ENCODE measurements around the genes PARP12 and MKRN1.

DNA sequence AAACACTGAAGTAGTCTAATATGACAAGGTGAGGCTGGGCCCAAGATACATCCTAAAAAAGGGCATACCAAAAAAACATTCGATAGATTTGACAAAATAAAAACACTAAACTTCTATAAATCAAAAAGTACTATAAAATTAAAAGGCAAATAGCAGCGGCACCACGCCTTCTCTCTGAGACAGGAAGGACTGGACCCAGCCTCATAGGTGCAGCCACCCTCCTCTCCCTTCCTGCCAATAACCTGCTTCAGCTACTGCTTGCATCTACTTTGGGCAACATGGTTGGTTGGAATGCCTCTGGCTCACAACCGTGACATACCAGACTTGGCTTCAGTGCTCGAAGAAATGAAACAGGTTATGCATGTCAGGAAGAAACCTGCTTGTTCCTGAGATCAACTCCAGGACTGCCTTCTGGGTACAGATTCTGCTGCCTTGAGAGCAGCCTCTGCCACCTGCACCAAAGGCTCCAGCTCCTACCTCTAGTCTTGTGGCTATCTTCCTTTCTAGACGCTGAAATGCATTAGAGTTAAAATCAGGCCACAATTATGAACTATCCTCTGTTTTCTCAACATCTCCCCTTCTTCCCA, 2.1 kb downstream of the ZC3HAV1L start:
- PRO-cap = no peak

DNA sequence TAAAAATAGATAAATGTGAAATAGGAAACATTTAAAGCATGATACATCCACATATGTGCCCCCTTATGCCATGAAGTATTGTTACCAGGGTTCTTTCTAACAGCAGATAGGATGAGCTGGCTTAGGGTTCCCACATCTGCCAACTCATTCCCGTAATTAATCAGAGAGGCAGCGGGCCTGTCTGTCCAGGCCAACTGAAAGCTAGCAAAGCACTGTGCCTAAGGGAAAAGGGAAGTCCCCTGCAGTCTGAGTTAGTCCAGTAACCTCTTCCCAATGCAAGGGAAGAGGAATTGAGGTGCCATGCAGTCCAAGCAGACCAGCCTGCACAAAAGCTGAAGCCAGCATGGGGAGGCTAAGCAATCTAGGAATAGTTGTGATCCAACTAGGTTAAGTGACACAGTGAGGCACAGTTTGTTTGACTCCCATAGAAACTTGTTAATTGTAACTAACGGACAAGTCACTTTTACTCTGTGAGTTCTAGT, 18.3 kb upstream of the ZC3HAV1L start:
- PRO-cap = no peak

DNA sequence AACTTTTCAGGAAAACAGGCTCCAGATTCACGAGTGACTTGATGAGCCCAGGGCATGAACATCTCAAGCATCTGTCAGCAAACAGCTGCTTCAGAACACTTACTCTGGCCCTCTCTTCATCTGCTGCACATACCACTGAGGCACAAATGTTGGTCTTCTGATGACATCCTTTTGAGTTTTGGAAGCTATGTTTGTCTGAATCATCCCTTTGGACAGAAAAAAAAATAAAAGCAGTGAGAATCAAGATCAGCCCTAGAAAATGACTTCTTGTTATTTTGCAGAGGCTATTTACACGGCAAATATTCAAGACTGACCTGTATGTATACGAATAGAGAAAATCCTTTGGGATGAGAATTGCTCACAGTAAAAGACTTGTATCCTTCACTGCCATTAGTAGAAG, 25.1 kb upstream of the ZC3HAV1L start:
- PRO-cap = no peak

GRCh38 chr7:139075677-139076228, 33.8 kb downstream of the ZC3HAV1 start:
- PRO-cap = no peak

DNA sequence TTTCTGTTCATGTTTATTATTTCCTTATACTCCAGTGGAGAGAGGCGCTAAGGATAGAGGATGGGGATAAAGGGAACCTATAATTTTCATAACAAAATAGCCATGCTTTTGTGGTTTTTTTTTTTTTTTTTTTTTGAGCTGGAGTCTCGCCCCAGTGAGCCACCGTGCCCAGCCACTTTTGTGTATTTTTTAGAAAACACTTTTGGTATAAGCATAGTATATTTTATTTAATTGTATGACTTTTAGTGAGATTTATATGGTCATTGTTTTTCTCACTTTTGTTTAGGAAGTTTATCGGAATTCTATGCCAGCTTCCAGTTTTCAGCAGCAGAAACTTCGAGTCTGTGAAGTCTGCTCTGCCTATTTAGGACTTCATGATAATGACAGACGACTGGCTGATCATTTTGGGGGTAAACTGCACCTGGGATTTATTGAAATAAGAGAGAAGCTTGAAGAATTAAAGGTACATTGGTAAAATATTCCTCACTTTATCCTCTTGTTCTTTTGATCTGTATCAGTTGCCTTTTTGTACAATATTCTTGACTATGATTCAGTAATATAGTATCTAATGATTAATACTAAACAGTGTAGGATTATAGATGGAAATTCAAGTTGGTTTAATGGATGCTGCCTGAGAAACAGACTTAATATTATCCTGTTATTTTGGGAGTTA, 47.3 kb downstream of the LUC7L2 start:
- PRO-cap = no peak

- PRO-cap = no peak
Observed at GRCh38 chr7:139567695-139568907, 44.6 kb downstream of the CLEC2L start.

- PRO-cap = no peak
Observed at GRCh38 chr7:139655844-139656750, 121.7 kb downstream of the HIPK2 start.

DNA sequence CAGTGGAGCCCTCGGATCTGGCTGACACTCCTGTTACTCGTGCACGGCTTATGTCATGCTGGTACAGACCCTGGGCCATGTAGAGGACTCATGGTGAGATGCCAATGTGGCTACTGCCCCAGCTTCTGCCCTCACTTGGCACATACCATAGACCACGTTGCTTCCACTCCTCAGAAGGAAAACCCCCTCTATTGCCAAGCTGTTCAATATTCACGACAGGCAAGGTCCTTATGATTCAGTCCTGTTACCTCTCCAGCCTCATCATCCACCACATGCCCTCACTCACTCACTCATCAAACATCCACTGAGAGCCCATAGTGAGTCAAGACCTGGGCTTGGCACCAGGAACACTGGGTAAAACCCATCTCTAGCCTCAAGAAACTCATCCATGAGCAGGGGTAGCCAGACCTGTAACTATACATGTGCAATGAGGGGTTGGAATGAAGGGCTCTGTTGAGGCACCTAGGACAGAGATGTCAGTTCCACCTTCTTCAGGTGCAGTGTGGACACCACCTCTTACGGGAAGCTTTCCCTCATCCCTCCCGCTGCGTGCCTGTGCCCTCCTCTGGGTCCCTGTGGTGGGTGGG, 95.7 kb downstream of the HIPK2 start:
- PRO-cap = no peak

DNA sequence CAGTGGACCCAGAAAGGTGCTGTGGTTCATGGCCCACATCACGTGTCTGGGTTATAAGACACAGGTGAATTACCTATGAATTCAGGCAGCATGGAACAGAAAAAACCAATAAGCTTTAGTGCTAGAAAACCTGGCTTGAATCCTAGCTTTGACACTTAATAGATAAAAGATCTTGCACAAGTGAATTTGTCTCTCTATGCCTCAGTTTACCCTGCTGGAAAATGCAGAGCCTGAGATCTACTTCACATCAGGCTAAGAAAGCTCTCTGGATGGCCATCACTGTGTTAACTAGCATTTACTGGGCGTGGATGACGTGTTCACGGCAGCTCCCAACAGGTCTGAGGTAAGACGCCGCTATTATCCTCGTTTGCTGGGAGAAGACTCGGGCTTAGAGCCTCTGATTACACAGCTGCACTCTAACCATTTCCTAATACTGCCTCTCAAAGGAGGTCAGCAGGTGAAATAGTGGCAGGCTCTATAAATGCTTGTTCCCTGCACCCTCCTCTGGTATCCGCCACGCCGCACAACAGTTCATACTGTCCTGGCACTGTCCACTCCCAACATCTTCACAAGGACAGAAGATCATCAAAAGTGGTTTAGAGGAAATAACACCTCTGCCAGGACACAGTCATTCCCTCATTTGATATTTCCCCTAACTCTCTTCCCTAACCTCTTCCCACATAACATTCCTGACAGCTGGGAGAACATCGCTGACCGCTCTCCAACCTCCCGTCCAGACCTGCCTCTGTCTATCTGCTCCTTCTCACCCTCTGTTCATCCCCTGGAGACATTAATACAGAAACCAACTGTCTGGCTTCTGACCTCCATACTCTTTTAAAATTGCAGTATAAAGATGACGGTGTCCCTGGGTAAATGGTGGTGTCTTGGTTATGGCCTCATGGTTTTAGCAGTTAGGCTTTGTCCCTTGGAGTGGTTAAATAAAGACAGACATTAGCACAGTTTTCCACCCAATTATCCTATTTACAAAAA, 28.2 kb downstream of the HIPK2 start:
- PRO-cap = no peak

DNA sequence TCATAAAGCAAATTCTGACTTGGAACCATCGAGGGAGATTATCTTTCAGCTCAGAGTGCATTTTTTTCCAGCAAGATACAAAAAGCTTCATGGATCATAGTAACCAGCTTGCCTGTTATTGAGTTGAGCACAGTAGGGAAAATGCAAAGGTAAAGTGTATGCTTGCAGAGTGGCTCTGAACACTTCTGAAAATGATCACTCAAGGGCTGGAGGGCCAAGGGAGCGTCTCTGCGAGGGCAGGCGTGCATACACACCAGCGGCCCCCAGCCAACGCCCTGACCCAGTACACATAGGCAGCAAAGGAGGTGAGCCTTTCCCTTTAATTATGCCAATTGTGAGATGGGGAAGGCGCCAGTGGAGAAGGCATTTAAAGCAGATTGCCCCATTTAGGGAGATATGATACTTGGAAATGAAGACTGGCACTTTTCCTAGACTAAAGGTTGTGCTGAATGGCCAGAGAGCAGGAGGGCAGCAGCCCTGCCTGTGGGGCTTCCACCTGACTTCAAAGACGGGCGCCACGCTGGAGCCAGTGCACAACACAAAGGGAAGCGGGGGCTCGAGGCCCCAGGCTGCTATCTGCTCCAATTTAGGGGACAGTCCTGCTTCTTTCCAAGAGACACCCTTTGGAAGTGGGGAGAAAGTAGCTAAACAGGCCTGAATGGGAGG, 24.2 kb downstream of the HIPK2 start:
- PRO-cap = no peak

GRCh38 chr7:139755451-139756068, 22.2 kb downstream of the HIPK2 start:
- PRO-cap = no peak

DNA sequence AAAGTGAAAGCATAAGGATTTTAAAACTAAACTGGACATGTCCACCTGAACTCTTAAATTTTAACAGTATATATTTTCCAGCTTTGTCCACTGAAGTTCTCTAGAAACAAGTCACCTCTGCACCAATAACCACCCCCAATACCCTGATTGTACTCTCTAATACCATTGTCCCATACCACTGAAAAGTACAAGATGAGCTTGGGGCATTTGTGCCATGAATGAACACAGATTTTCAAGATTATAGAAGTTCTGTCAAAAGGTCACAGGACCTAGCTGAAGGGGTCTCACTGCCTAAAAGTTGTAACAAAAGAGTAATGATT, 17.2 kb downstream of the HIPK2 start:
- PRO-cap = no peak

- PRO-cap = bidirectional peak, plus-strand start at chr7:139776032, minus-strand start at chr7:139775736
Observed at GRCh38 chr7:139775418-139776416, 2.1 kb downstream of the HIPK2 start.

GRCh38 chr7:139875656-139876288, 46.7 kb downstream of the TBXAS1 start:
- PRO-cap = no peak

GRCh38 chr7:140025938-140026855, 36.6 kb downstream of the PARP12 start:
- PRO-cap = no peak

GRCh38 chr7:140059149-140060023, 3.4 kb downstream of the PARP12 start:
- PRO-cap = no peak

DNA sequence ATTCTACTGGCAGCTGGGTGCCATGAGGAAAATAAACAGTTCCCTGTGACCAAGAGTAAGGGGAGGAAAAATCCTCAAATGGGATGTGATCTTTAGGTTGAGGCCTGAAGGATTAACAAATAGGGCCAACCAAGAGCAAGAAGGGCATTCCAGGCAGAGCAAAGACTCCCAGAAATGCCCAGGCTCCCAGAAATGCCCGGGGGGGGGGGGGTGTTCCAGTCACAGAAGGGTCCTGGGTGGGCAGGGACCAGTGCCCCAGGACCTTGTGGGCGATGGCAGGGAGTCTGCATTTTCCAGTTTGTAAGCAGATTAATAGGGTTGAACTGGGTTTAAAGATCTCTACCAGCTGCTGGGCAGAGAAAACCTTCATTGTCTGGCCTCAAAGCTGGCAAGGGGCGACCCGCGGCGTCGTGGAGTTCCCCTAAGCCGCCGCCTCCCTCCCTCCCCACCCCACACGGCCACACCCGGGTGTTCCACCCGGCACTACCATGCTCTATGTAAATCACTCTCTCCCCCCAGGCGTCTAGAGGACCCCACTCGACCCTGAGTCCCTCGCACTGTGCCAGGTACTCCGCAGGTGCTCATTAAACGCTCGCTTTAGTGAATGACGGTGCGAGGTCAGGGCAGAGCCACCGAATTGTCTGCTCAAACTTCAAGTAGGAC, 834 bp downstream of the PARP12 start:
- PRO-cap = no peak

DNA sequence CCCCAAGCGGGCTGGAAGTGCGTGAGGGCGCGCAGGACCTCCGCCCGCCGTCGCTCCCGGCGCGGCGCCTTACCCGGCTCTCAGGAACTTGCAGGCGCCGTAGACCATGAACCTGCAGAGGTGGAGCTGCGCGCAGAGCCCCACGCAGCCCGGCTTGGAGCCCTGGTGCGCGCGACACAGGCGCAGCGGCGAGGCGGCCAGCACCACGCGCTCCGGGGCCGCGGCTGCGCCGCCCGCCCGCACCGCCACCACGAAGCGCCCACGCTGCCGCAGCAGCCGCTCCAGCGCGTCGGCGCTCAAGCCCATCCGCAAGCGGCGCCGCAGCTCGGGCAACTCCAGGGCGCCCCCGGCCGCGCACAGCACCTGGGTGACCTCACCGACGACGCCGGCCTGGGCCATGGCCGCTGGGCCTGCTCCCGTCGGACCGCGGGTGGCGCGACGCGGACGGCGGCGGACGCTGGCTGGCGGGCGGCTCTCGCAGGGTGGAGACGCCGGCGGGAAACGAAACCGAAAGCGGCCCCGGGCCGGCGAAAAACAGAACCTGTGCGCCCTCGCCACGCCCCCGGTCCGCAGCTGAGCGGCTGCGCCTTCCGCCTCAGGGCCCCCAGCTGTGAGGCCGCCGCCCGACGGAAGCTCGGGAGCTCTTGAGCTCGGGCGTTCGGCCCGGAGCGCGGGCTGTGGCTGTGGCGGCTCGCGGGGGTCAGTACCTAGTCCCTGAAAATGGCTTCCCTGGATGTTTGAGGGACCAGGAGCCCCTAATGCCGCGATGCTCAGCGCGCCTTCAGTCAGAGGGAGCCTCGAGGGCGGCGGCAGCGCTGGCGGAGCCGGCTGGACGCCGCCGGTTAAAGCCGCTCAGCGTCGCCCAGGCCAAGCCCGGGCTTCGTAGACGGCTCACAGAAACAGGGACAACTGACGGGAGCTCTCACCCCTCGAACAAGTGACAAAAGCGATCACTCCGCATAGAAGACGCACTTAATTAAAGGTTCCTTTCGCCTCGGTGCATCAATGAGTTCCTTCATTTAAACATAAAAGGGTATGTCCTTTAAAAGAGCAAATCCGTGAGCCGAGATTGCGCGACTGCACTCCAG, at the start of gene PARP12:
PARP12 (minus strand) TSS at position 503 of the 1,088 bp plus-strand sequence.
- PRO-cap = bidirectional peak, plus-strand start at position 359 of the sequence, minus-strand start at position 335 of the sequence; bidirectional peak, plus-strand start at position 784 of the sequence, minus-strand start at position 739 of the sequence

DNA sequence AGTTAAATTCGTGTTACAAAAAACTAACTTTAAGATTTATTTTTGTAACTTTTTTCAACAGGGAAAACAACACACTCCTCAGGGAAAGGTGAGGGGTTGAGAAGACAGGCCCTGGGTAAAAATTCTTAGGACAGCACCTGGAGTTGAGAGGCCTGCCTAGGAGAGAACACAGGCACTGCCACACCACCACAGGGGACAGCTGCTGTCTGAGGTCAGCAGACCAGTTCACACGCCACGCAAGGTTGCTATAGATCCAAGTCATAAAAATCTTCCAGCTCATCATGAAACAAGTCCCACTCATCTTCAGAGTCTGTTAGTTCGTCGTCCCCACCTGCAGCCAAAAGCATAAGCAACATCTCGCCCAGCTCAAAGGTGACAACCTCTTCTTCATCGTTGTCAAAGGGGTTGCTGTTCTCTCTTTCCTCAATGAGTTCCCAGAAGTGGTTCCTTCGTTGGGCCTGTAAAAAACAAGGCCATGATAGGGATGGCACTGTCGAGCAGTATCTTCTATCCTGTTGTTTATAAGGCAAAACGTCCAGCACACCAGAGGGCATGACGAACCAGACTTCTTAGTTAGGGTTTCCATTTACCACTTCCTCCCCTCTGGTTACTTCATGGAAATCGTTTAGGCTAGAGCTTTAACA, 24.9 kb downstream of the MKRN1 start:
- PRO-cap = no peak

- PRO-cap = bidirectional peak, plus-strand start at chr7:140479658, minus-strand start at chr7:140479505
Observed at GRCh38 chr7:140479040-140479716, at the start of gene MKRN1. TSS of gene MKRN1 (minus strand) at chr7:140479505.

All from progenitor cell of endocrine pancreas (in vitro differentiated cells).